Mesenchymal stem cell of the bone marrow (primary cell): ENCODE data around the gene NSD1.

GRCh38 chr5:176446954-176448077 lies 869 bp upstream of the FAF2 start:
- CAGE, long polyA plus RNA: no peak

DNA sequence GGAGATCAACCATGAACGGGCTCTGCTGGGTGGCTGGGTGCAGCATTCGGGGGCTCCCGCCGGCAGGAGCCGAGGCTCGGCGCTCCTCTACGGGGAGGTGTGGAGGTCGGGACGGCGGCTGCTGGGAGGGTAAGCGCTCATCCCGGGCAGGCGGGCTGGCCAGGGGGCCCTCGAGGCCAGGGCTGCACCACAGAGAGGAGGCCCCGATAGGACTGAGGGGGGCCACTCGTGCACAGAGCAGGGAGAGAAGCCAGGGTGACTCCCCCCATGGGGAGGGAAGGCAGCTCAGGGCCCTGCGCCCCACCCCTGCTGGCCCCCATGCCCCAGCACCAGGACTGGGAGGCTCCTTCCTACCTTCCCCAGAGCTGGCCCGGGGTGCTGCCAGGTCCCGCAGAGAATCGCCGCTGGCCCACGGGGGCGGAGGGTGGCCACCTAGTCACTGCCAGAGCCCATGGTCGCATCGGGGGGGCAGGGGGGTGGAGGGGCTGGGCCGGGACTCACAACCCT lies 5.1 kb downstream of the RNF44 start:
- CAGE, long polyA plus RNA: no peak

GRCh38 chr5:176540723-176541126 lies 3.5 kb upstream of the RNF44 start:
- CAGE, long polyA plus RNA: no peak

- CAGE, long polyA plus RNA: no peak
Observed at GRCh38 chr5:176542903-176543758, 5.9 kb upstream of the RNF44 start.

DNA sequence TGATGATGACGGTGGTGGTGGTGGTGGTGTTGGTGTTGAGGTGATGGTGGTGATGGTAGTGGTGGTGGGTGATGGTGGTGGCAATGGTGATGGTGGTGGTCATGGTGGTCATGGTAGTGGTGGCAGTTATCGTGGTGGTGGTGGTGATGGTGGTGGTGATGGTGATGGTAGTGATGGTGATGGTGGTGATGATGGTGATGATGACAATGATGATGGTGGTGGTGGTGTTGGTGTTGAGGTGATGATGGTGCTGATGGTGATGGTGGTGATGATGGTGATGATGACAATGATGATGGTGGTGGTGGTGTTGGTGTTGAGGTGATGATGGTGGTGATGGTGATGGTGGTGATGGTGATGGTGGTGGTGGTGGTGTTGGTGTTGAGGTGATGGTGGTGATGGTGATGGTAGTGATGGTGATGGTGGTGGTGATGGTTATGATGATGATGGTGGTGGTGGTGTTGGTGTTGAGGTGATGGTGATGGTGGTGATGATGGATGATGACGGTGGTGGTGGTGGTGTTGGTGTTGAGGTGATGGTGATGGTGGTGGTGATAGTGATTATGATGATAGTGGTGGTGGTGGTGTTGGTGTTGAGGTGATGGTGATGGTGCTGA lies 17.9 kb downstream of the GPRIN1 start:
- CAGE, long polyA plus RNA: no peak

- CAGE, long polyA plus RNA: no peak
Observed at GRCh38 chr5:176646838-176647309, 410 bp upstream of the TSPAN17 start.

- CAGE, long polyA plus RNA: no peak
Observed at GRCh38 chr5:176650167-176650595, 2.9 kb downstream of the TSPAN17 start.

GRCh38 chr5:176657899-176658832 lies 10.9 kb downstream of the TSPAN17 start:
- CAGE, long polyA plus RNA: no peak

DNA sequence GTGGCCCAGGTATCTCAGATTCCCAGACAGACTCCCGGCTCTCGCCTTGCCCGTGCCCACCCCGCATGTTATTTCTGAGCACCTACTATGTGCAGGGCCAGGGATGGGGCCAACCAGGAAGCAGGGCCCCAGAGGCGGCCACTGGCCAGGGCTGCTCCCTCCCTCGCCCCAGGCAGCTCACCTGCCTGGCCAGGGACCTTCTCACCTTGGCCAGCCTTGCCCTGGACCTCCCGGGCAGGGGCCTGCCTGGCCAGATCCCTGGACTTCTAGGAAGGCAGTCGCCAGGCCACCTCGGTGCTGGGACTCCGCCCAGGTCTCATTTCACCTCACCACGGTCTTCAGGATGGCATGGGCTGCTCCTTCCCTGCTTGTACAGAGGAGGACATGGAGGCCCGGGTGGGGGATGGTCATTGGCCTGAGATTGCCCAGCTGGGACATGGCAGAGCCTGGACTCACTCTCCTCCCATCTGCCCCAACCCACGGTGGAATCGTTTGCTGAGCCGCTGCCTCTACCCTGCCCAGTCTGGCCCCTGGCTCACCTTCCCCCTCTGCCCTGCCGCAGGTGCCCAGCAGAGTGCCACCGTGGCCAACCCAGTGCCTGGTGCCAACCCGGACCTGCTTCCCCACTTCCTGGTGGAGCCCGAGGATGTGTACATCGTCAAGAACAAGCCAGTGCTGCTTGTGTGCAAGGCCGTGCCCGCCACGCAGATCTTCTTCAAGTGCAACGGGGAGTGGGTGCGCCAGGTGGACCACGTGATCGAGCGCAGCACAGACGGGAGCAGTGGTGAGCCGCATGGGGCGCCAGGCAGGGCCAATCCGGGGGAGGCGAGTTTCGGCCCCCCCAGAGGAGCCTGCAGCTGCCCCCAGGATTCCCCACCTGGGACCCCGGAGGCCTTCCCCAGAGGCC lies 36.8 kb downstream of the HK3 start:
- CAGE, long polyA plus RNA: no peak

GRCh38 chr5:177109811-177110310 lies 23.1 kb downstream of the FGFR4 start:
- CAGE, long polyA plus RNA: no peak

GRCh38 chr5:177133359-177134330 lies at the start of gene NSD1:
NSD1 (plus strand) TSS chr5:177133773.
- CAGE, long polyA plus RNA: no peak

DNA sequence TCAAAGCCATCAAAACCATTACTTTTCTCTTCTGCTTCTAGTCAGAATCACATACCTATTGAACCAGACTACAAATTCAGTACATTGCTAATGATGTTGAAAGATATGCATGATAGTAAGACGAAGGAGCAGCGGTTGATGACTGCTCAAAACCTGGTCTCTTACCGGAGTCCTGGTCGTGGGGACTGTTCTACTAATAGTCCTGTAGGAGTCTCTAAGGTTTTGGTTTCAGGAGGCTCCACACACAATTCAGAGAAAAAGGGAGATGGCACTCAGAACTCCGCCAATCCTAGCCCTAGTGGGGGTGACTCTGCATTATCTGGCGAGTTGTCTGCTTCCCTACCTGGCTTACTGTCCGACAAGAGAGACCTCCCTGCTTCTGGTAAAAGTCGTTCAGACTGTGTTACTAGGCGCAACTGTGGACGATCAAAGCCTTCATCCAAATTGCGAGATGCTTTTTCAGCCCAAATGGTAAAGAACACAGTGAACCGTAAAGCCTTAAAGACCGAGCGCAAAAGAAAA lies 77.5 kb downstream of the NSD1 start:
- CAGE, long polyA plus RNA: no peak

GRCh38 chr5:177310796-177311283 lies 858 bp downstream of the MXD3 start:
- CAGE, long polyA plus RNA: no peak

DNA sequence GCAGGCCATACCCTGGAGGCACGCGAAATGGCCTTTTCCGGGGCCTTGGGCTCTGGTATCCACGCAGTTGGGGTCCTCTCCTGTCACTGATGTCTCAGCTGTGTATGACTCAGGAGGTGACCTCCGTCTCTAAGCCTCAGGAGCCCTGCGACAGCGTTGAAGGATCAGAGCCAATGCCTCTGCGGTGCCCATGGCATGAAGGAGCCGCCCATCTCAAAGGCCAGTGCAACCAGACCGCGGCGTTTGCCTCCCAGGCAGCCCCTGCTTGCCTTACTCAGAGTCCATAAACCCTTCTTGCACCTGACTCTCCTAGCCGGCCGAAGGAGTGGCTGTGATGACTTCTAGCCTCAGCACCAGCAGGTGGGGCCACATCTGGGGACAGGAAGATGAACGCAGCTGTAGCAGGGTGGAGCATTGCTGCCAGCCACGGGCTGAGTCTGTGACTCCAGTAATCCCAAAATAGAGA lies 1.1 kb upstream of the MXD3 start:
- CAGE, long polyA plus RNA: no peak

- CAGE, long polyA plus RNA: no peak
Observed at GRCh38 chr5:177319518-177320104, 7.9 kb upstream of the MXD3 start.

GRCh38 chr5:177404273-177405015 lies 4.0 kb upstream of the PFN3 start:
- CAGE, long polyA plus RNA: no peak

GRCh38 chr5:177409169-177409381 lies 289 bp downstream of the F12 start:
- CAGE, long polyA plus RNA: no peak

DNA sequence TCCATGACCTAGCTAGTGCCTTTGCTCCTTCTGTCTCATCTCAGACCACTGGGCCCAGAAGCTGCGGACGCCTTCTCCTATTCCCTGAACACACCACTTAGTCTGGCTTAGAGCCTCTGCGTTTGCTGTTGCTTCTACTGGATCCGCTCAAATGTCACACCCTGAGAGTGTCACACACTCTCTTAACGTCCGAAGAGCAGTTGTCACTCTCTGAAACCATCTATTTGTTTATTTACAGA lies 1.3 kb upstream of the GRK6 start:
- CAGE, long polyA plus RNA: no peak

DNA sequence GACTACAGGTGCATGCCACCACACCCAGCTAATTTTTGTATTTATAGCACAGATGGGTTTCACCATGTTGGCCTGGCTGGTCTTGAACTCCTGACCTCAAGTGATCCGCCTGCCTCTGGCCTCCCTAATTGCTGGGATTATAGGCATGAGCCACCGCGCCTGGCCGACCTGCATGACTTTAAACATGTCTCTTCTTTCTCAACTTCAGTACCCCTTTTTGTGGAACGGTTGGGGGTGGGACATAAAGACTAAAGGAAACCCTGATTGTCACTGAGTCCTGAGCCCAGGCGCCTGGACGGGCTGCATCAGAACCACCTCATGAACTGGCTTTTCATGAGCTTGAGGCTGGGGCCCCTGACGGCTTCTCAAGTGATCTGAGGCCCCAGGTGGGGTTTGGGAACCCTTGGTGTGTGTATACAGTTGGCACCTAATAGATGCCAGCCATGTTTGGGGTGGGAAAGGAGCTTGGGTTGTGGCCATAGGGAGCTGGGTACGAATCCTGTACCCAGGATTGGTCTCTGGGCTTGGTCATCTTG lies 2.1 kb downstream of the GRK6 start:
- CAGE, long polyA plus RNA: no peak

GRCh38 chr5:177432663-177433076 lies 6.2 kb downstream of the GRK6 start:
- CAGE, long polyA plus RNA: no peak